Heart right ventricle (tissue), 2 donors: ENCODE data around the genes HOXA2 and HOXA7.

GRCh38 chr7:26184057-26185129 is 16.2 kb downstream of the HNRNPA2B1 start:
- PRO-cap, 2 experiments: no peak in any of the 2 experiments

GRCh38 chr7:26189238-26189449 is 11.4 kb downstream of the HNRNPA2B1 start:
- PRO-cap, 2 experiments: no peak in any of the 2 experiments

DNA sequence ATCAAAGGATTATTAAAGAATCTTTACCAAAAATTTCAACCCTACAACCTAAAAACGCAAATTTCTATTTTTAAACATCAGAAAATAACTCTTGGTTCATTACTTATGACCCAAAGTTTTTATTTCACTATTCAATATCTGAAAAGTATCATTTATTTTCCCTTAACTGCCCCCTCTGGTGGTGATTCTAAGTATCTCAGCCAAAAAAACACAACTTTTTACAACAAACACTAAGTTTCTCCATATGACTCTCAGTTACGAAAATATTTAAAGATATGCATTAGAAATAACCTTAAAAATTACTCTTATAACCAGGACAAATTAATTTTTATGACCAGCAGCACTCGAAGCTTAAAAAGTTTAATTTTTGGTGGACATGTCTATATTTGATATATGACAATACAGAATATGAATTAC is 2.5 kb downstream of the HNRNPA2B1 start:
- PRO-cap, 2 experiments: no peak in any of the 2 experiments

DNA sequence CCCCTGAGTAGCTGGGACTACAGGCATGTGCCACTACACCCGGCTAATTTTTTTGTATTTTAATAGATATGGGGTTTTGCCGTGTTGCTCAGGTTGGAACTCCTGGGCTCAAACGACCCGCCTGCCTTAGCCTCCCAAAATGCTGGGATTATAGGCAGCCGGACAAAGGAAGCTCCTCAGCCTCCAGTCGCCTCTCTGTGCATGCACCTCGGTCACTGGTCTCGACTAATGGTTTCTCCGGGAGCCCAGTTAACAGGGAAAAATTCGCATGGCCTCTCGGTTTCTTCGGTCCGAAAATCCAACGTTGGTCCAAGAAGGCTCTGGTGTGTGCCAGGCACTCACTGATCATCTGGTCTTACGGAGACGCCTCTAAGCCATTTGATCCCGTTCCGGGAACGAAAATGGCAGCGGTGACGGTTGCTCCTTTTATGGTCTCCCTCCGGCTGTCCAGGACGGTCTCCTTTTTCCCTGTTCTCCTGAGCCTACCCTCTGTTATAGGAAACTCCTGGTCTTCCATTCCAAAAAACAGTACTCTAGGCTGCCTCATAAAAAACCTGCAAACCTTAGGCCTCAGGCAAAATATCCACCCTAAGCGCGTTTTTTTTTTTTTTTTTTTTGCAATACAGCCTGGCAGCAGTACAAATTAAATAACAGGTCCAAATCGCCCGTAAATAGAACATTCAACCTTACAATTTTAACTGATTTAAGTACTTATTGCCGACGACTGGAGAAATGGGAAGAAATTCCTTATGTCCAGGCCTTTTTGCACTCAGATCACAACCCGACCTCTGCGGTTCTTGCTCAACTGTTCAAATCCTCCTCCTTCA is 42.6 kb downstream of the CBX3 start:
- PRO-cap, 2 experiments: no peak in any of the 2 experiments

DNA sequence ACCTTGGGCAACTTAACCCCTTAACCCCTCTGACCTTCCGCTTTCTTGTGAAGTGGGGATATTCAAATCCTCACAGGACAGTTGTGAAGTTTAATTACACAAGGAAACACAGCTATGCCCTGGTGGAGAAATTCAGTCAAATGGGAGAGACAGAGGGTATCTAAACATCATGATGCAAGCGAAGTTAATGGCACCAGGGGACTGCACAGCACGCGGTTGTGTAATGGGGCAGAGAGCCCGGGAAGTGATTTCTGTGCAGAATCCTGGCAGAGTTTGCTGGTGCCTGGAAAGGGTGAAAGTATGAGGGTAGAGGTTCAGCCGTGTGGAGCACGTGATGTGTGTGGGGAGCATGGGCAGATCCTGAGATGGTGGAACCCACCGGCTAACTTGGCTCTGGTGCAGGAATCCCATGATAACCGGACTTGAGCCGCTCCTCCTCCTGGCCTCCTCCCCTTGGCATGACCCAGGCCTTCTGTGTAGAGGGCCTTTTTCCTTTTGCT is 51.7 kb downstream of the SNX10 start:
- PRO-cap, 2 experiments: no peak in any of the 2 experiments

- PRO-cap, 2 experiments: no peak in any of the 2 experiments
Observed at GRCh38 chr7:26363295-26363819, 71.7 kb downstream of the SNX10 start.

DNA sequence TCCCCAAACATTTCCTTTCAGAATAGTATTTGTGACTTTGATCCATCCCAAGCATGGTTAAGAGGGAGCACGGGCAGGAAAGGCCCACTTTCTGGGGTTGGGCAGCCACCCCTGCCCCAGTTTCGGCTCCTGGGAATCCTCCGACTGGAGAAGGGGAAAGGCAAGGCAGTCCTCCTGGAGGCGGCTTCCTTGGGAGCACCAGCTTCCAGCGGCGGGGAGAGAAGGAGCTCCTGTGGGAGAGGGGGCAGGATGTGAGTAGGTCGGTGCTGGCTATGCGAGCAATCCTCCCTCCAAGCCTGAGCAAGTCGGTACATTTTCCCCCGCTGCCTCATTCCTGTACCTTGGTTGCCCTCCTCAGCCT is 2.1 kb upstream of the HOXA1 start:
- PRO-cap, 2 experiments: no peak in any of the 2 experiments

- PRO-cap, 2 experiments: no peak in any of the 2 experiments
Observed at GRCh38 chr7:27102233-27102575, 279 bp downstream of the HOXA2 start.

DNA sequence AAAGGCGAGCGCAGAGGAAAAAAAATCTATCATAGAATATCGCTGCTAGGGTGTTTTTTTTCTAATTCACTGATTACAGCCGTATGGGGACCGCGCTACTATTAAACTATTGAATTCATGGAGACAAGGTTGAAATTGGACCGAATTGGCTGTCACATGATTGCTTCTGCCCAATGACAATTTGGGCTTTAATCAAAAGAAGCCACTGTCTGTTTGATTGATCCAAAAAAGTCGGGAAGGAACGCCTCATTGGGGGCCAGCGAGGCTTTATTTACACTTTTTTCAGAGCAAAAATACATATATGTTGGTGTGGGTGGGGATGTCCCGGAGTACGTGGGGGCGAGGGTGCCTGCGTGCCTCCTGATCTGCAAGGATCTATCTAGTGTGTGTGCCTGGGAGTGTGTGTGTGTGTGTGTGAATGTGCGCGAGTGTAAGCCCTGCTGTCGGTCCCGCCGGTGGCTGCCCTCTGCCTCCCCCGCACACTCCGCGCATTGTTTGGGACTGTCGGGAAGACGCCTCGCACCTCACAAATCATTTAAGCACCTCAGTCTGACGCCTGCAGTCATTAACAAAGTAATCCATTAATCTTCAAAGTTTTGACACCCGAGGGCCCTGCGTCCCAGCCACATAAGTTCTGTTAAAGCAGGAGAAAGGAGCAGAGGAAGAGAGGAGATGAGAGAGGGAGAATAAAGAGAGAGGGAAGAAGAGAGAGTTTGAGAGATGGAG is at the start of gene HOXA2:
TSS of gene HOXA2 (minus strand) at position 108 of the 726 bp plus-strand sequence.
- PRO-cap, 2 experiments: peak in 2 of 2 experiments; most common plus-strand start position 216 of the sequence (in 1); most common minus-strand start position 108 of the sequence (in 2)

DNA sequence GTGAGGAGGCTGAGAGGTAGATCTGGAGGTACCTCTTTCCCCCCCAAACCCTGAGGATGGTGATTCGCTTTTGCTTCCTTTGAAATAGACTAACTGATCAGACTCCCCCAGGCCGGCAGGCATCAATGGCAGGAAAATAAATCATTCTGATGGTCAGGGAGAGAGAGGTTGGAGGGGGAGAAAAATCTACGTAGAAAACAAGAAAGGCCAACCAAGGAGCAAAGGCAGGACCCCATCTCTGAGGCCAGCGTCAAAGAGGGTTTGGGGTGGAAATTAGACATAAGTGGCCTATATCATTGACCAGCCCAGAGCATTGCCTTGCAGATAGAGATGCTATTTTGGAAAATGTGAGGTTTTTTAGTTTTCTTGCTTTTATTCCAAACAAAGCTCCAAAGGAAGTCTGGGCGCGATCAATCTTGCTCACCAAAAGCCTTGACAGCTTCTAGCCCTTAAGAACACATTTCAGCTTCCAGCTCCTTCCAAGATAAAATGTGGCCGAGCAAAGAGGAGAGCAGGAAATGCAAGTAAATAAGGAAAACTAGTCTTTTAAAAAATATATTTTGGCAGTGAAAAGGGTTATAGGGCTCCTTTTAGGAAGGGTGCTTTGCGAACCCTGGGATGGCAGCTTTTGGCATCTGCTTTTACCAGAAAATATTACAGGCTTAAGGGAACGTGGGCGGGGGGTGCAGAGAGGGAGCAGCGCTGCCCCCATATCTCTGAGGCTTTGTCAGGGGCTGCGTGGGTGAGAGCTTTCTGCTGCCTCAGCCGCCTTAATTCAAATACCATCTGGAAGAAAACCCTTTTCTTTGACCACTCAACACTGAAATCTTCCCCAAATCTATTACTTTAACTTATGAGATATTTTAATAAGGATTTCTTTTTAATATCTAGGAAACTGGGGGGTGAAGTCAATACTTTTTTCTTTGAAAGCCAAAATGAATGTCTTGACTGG is 2.1 kb upstream of the HOXA2 start:
- PRO-cap, 2 experiments: no peak in any of the 2 experiments

DNA sequence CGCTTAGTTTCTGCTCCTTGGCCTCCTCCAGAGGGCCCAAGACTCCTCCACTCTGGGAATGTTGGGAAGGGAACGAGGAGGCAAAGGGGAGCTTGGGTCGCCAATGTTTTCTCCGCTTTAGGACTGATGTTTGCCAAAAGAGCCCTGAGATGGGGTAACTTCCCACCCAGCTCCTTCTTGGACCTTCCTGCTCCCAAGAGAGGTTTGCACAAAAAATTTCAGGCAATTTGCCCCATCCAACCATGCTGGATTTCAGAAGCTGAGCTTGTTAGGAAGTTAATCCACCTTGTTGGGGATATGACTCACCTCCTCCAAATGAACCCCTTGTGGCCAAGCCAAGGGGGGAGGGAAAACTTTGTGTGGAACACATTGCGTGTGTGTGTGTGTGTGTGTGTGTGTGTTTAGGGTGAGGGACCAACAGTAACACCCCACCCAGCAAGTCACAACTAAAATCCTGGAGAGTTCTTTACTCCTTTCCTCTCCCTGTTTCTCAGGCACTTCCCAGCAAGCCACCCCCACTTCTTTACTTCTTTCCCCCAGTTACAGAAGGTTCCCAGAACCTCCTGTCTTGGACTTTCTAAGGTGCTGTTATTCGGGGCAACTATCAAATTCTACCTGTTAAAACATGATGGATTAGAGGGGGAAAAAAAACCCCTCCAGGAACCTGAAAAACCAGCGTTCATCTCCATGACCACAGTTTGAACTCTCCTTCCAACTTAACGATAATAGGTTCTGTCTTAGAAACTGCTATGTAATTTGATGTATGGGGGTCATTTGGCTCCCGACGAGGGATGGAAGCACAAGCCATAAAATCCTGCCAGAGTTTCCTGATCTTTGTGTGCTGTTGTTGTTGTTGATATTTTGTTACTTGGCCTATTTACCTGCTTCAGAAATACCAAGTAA is 8.9 kb upstream of the HOXA2 start:
- PRO-cap, 2 experiments: no peak in any of the 2 experiments

- PRO-cap, 2 experiments: no peak in any of the 2 experiments
Observed at GRCh38 chr7:27114987-27116181, 12.9 kb upstream of the HOXA2 start.

- PRO-cap, 2 experiments: no peak in any of the 2 experiments
Observed at GRCh38 chr7:27155811-27156984, at the start of gene HOXA7. Gene HOXA7, minus strand, starts transcription at chr7:27156675.

DNA sequence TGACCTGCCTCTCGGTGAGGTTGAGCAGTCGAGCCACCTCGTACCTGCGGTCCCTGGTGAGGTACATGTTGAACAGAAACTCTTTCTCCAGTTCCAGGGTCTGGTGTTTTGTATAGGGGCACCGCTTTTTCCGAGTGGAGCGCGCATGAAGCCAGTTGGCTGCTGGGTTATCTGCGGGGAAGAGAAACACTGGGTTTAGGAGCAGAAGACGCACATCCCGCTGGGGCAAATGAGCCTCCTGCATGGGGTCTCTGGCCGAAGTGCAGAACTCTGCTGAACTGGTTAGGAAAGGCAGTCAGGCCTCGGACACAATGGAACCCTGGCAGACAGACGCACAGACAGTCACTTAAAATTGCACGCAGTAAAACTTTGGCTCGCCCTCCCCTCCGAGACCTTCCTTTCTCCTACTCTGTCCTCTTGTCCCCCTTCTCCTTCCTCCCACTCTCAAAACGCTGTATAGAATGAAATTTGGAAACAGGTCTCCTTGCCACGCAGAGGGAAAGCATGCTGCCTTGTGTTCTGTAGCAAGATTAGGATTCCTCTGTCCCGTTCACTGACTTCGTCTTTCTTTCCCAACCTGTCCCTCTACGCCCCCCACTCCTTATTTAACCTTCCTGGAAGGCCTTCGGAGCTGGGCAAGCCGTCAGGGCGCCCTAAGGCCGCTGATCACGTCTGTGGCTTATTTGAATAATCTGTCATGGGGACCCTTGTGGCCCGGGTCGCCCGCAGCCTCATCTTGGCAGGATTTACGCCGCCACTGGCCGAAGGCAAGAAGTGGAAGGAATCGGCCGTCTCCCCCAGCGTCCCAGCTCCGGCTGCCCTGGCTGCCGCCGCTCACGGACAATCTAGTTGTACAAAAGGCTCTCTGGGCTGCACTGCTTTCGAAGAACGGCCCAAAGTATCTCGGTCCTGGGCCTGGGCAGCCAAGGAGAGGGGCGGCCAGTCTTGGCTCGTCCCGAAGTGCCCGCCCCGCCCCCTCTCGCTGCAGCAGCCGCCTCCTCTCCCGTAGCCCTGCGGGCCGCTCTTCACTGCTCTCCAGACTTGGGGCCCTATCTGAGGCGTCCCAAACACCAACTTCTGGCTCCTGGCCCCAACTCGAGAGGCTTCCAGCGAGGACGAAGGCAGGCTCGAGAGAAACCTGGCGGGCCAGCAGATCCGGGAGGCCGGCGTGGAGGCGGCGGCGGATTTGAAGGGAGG is 1.3 kb downstream of the HOXA9 start:
- PRO-cap, 2 experiments: no peak in any of the 2 experiments

GRCh38 chr7:27174548-27175079 is 494 bp upstream of the HOXA10 start:
- PRO-cap, 2 experiments: no peak in any of the 2 experiments

GRCh38 chr7:27189204-27189776 is 4.3 kb upstream of the HOXA11 start:
- PRO-cap, 2 experiments: no peak in any of the 2 experiments

GRCh38 chr7:27458806-27459005 is 204.0 kb downstream of the HIBADH start:
- PRO-cap, 2 experiments: no peak in any of the 2 experiments

- PRO-cap, 2 experiments: peak in 1 of 2 experiments; most common minus-strand start chr7:27513003 (in 1)
Observed at GRCh38 chr7:27512894-27513138, 149.9 kb downstream of the HIBADH start.

GRCh38 chr7:27735742-27736198 is 4.2 kb upstream of the TAX1BP1 start:
- PRO-cap, 2 experiments: no peak in any of the 2 experiments

- PRO-cap, 2 experiments: peak in 1 of 2 experiments; most common plus-strand start chr7:27835712 (in 1); most common minus-strand start chr7:27835601 (in 1)
Observed at GRCh38 chr7:27835250-27835823, 95.4 kb downstream of the TAX1BP1 start.